Natural killer cell (primary cell): Measurements from ENCODE around the gene KLB.

- PRO-cap = no peak
These were observed 895 bp downstream of the FAM114A1 start for GRCh38 chr4:38868225-38869176.

DNA sequence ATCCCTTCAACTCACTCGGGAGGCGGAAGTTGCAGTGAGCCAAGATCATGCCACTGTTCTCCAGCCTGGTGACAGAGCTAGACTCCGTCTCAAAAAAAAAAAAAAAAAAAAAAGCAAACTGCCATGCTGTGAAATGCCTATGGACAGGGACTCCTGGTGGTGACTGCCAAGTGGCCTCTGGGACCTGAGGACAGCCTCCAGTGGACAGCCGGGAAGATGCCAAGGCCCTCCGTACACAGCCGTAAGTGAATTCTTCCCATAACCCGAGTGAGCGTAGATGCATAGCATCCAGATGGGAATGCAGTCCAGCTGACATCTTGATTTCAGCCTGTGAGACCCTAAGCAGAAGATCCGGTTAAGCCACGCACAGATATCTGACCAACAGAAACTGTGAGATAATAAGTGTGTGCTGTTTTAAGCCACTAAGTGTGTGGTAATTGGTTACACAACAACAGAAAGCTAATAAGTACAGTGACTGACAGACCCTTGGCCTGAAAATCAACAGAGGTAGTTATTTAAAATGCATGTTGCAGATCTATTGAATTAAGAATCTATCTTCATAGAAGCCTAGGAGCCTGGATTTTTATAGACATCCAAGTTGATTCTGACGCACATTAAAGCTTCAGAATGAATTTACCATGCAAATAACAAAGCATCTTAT, 55.9 kb downstream of the TMEM156 start:
- PRO-cap = no peak

- PRO-cap = no peak
These were observed 50.9 kb downstream of the TMEM156 start for GRCh38 chr4:38981187-38981849.

GRCh38 chr4:39375426-39375843, 9.3 kb upstream of the RFC1 start:
- PRO-cap = no peak

- PRO-cap = no peak
These were observed at the start of gene KLB for GRCh38 chr4:39406588-39407647. KLB (plus strand) TSS chr4:39406930.

DNA sequence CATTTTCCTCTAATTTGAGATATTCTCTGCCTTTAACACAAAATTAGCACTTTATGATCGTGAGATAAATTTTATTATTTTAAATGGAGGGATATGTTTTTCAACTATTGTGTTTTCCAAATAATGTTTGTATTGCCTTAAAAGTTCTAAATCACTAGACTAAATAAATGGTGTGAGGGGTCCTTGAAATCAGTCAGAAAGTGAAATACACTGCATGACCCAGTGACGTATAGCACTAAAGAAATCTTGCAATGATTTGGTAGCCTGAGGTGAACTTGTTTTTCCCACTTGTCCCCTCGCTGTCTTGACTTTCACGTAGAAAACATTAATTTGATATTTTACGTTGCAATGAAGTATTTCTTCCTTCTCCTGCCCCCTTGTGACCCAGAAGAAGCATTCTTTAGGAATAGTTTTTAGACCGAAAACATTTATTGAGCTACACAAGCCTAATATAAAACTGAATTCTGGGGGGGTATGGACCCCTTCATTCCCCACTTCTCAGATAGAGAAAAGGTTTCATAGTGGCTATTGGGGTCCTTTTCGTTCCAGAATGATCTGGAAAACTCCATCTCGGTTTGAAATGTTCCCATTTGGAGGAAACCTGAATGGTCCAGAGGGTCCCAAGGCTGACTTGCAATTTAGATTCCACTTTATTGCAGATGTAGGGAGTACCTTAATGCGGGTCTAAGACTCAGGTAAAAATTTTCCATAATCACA, 3.7 kb downstream of the KLB start:
- PRO-cap = no peak

GRCh38 chr4:39422111-39422602, 15.4 kb downstream of the KLB start:
- PRO-cap = no peak

DNA sequence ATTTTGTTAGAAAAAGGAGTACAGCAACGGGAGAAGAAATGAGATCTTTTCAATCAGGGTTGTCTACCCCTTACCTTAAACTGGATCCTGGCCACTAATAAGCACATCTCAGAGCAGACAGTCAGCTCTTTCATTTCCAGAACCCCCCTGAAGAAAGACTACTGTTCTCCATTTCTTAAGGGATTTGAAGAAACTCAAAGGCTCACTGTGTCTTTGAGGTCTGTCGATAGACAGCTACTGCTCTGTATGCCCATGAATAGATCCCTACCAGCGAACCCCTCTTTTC, 986 bp downstream of the UGDH start:
- PRO-cap = no peak

GRCh38 chr4:39614623-39615153, 24.0 kb downstream of the SMIM14 start:
- PRO-cap = no peak

DNA sequence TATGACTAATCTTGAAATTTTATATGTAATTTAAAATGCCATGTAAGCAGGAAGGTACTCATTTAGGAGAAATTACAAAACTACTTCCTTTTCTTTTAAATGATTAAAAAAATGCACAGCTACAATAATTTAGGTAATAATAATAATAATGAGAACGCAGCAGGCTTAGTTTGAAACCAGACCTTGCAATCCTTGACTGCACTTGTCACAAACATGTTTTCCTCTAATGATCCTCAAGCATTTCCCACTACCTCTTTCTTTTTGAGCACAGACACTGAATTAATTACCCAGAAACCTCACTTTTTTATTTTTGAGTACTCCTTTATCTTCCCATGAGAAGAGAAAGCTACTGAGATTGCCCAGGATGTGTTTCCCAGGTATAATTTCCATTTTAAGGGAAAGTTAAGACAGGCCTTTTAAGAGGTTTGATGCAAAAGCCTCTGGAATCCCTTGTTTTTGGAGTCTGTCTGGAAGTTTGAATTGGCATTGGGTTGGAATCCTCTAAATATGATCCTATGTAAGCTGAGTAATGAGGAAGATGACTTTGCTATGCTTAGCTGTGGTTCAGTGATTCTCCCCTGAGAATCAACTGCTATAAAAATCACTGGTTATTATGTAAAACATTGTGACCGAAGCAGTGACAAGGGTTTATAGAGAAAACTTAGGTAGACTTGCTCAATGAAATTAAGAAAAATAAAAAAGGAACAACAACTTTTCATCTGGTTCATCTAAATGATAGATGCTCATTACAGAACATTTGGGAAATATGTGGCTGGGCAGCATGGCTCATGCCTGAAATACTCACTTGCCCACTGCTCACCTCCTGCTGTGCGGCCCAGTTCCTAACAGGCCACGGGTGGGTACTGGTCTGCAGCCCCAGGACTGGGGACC, 10.9 kb upstream of the RHOH start:
- PRO-cap = no peak

DNA sequence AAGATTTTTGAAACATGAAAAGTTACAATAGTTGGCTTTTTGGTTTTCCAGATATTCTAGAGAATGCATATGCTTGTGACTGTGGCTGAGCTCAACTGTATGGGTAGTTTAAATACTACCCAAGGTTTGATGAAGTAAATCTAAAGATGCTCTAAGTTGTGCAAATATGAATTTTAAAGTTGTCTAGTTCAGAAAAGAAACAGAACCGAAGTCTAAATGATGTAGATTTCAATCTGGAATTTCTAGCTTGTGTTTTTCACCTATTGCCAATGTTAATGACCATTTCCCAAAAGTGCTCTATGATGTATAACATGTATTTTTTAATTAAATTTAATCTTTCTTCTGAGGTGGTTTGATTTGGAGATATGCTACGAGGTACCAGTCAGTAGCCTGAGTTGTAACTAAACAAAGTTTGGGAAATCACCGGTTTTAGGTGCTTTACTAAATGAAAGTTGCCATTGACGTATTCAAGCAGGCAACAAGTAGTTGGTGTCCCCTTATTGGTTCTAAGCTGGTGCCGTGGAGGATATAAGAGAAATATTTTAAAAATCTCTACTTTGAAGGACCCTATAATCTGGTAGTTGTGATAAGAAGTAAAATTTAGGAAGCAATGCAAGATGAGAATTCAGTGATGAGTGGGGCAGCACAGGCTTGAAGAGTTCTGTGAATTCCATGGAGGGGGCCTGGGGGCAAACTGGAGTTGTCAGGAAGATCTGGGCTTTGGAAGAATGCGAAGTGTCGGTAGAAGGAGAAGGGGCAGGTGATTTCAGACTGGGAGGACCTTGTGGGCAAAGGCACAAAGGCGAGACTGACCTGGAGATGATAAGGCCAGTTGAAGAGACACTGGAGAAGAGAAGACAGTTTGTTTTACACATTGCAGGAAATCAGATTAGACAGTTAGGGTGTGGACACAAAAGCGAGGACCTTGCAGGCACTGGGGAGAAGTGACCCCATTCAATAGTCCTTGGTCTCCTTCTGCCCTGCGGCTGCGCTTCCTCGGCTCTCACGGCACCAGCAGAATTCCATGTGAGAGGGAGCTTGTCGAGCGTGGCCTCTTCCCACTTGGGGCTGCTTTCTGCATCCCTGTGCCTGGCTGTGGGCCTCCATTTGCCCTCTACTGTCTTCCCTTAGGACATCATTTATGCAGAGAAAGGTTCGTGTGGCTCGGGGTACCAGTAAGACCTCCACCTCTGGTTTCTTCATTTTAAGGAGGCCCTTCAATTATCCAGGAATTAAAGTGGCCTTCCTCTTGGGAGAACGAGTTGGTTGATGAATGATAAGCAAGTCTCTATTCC, 1.1 kb downstream of the RHOH start:
- PRO-cap = bidirectional peak, plus-strand start at position 555 of the sequence, minus-strand start at position 403 of the sequence

DNA sequence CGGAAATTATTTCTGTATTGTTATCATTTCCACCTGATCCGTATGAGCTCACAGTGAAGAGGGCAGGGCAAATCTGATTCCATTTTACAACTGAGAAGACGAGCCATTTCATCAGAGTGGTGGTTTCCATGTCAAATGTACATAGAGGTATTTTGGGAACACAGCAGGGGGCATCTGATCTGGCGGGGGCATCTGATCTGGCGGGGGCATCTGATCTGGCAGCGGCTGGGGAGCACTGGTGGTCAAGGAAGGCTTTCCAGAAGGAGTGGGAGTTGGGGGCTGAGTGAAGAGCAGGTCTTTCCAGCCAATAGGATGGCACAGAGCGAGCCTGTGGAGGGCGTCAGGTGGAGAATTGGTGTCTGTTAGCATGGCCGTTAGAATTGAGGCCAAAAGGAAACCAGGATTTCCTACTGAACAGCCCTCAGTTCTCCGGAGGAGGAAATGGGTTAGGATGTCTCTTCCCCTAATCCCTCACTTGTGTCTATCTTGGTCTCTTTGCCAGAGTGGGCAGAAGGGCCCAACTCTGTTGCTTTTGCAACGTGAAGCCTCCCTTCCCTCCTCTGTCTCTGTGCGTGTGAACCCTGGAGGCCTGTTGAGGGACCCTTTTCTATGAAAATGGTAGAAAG, 41.3 kb downstream of the RHOH start:
- PRO-cap = no peak

- PRO-cap = unidirectional peak, minus-strand start at chr4:40301755
These were observed 33.5 kb upstream of the CHRNA9 start for GRCh38 chr4:40301499-40302071.

DNA sequence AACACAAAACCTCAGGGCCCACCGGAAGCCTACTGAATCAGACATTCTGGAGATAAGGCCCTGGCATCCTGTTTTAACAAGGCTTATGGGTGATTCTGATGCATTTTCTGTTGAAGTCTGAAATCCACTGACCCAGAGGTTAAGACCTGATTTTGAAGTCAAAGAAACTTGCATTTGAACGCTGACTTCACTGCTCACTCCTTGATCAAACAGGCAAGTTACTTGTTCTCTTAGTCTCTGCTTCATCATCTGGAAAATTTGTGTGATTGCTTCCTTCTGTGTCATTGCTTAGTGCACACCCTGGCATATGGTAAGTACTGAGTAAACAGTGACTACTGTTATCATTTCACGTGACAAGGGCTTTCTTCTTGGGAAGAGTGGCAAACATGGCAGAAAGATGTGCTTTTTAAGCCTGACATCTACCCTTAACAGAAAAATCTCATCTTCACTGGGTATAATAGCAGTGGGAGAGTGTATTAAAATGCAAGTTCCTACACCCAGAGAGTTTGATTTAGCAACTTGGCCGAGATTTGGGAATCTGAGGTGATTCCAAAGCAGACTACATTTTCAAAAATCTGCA, 14.7 kb downstream of the CHRNA9 start:
- PRO-cap = no peak

DNA sequence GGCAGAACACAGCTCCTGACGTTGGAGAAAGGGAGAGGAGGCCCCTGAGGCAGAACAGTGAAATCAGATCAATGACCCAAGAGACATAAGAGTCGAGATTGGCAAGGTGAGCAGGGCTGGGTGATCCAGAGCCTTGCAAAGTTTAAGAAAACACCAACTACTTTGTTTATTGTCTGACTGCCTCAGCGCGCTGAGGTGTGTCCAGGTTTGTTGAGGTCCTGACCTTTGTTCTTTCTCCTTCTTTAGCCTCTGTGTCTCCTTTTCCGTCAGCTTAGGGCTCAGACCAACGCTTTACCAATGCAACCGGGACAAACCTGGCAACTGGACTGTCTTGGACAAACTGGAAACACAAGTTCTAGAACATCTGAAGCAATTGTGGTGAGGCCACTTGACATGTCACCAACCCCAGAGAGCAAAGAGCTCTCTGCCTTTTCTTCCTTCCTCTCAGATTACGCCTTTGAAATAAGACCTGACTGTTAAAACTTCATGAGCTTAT, 28.4 kb downstream of the CHRNA9 start:
- PRO-cap = no peak

DNA sequence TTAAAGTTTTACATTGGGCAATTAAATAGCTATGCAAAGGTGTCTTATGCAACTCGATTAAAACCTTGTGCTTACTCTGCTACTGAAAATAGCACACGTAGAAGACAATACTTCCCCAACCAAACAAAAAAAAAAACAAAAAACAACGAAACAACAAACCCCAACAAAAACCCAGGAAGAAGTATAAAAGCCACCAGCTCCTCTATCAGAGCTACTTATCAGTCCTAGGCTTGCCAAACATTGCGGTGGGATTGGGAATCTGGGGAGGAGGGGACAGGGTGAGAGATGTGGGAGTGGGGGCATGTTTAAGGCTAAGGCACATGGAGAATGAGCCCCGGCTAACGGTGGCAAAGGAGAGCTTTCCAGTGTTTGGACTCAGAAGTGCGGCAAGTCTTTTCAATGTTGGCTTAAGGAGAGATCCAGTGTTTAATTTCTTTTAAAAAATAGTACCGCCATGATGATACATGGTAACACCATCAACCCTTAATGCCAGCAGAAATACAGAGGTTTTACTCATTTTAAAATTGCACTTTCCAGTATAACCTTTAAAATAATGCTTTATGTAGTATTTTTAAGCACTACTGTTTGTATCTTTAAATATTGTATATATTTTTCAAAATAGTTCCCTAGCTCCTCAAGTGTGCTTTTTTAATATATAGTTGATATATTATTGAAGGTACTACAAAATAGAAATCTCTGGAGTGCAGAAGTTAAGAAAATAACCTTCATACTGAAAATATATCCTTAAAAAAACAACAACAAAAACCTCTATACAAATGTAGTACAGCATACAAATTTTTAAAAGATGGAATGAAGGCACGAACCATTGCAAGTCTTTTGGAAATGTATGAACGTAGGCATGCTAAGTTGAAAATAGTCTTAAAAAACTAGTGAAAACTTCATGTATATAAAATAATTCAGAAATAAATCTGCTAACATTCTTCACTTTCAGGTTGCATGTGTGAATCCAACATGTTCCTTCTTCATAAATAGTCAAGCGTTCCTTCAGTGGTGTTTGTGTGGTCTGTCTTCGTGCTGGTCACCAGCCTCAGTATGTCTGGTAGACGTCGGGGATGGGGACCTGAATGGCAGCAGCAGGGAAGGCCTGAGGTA, 90.1 kb downstream of the CHRNA9 start:
- PRO-cap = no peak

DNA sequence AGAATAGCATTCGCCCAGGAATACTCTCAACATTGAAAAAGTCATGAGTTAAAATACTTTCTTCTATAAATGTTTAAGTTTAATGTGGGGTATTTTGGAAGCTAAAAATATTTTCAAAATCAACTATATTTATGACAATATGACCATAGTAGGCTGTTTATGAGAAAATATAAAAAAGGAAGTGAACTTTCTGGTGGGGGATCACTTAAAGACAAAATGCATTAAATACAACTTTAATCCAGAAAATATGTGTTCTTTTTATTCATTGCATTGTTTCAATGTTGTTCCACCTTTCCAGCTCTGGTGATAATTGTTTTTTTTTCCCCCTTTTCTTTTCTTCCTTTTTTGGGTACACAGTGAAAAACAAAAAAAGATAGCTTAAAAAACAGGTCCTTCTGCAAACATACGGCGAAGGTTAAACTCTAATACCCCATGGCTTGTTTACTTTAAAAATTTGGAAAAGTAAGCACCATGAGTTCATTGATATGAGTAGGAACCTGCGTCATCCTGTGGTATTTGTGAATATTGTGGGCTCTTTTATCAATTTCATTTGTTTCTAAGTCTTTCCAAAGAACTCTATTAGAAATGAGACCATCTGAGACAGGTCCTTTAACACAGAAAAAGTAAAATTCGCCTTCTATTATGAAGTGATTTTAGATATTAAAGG, 123.4 kb downstream of the CHRNA9 start:
- PRO-cap = no peak

GRCh38 chr4:40514411-40515227, 115.0 kb downstream of the RBM47 start:
- PRO-cap = no peak

DNA sequence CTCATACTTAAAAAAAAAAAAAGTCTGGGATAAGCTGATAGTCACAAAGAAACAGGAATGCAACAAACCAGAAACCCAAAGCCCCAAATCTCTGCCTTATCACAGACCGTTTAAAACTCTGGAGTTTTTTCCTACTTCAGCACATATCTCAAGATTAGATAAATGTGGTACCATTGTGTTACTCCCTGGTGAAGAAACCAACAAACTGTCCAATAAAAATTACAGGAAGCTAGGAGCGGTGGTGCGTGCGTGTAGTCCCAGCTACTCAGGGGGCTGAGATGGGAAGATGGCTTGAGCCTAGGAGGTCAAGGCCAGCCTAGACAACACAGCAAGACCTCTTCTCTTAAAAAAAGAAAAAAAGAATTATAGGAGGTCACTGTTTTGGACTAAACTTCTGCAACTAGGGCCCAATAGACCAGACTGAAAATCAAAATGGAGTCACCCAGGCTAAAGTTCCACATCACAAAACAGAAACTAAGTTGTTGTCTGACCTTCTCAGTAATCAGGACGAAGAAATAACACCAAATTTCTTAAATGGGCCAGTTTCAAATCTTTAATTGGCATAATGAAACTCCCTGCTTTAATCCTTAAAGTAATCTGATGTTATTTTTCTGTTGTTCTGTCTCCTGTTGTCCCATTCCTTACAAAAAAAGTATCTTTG, 51.9 kb downstream of the RBM47 start:
- PRO-cap = no peak

DNA sequence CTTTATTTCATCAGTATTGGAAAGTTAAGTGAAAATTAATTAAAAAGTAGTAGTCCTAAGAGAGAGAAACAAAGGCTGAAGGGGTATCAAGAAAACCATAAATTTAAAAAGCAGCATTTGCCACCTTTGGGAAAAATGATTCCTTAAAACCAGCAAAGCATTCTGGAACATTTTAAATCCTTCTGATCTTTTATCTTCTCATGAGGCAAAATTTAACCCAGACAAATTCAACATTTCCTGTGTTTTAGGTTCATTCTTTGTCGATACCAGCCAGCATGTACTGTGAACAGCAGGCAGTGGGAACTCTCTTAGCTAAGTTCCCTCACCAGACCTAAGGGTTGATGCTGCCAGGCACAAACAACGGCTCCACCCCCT, 2.3 kb upstream of the RBM47 start:
- PRO-cap = no peak